ENCODE data around the genes TAL1, DMRTA2 and CDKN2C.

DNA sequence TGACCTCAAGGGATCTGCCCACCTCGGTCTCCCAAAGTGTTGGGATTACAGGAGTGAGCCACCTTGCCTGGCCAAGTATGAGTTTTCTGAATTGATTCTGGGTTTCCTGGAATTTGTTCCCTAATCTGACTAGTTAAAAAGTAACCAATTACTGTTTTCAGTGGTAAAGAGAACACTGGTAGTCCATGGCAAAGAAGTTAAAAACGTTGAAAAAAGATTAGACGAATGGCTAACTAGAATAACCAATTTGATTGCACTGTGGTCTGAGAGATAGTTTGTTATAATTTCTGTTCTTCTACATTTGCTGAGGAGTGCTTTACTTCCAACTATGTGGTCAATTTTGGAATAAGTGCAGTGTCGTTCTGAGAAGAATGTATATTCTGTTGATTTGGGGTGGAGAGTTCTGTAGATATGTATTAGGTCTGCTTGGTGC is 21.1 kb upstream of the CYP4A11 start:
- RRBS, result no CpG with 5 or more reads among the region's 4 CpGs

- RRBS, result no CpG with 5 or more reads among the region's 2 CpGs
Observed at GRCh38 chr1:47139051-47139320, 1.7 kb downstream of the CYP4A22 start.

DNA sequence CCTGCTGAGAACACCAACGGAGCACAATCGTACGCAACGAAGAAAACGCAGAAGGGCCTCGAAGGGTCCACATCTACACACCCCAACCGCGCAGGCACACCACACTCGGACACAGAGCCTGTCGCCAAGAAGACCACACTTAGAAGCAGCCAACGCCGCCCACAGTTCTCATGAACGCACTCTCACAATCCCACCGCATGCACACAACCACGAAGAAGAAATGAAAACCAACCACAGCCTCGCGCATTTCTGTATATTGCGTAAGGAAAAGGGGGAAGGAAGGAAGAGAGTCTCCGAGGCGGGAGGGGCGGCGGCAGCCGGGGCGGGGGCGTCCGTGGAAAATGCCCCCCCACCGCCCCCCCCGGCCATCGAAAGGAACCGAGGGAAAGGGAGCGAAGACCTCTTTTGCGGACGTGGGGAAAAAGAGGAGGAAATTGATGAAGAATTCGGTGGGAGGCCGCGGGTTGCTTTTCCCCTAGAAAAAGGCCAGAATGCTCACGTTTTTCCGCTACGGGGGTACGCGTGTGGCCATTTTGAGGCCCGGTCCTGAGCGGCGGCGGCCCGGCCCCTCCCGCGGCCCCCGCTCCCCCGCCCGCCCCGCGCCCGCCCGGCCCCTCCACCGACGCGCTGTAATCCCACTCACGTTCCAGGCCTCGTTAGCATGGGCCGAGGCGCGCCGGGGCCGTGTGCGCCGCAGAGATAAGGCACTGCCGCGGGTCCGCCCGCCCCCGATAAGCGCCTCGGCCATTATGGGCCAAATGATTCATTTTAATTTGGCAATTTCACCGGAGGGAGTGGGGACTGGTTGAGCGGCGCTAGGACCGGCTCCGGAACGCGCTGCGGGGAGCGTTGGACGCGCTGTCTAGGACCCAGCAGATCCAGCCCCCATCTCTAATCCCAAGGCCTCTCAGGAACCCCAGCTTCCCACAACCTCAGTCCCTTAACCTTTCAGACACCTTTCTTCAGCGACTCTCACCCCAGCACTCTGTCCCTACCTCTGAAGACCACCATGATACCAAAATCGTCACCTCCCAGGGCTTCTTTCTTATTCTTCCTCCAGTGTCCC is at the start of gene TAL1:
Gene TAL1, minus strand, starts transcription at position 558 of the 1,066 bp plus-strand sequence.
- RRBS, result 2% methylated on average over 28 of the region's 87 CpGs

DNA sequence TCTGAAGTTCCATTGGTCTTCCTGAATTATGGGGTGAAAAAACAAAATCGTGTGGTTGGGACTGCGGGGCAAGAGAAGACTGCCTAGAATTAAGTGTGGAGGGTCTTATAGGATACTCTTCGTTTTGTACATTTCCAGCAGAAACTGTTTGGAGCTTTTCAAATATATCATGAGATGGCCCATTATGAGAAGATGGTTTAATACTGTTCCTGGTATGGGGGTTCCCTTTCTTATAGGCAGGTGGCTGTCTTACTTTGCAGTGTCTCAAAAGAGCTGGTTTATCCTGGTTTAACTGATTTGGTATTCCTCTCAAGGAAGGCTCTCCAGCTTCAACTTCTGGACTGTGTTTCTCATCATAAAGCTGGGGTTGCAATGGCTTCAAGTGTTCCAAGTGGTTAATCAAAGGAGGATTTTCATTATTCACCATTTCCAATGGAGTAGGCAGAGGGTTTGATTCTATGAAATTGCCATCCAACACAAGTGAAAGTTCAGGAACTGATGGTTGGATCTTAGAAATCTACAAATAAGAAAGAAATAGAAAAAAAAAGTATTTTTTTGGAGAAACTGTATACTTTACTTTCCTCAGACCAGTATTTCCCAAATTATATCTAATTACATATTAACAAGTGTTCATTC is 33.1 kb downstream of the STIL start:
- RRBS, result no CpG with 5 or more reads among the region's 3 CpGs

- RRBS, result no CpG with 5 or more reads among the region's 12 CpGs
Observed at GRCh38 chr1:47409106-47409854, 6.8 kb upstream of the FOXE3 start.

DNA sequence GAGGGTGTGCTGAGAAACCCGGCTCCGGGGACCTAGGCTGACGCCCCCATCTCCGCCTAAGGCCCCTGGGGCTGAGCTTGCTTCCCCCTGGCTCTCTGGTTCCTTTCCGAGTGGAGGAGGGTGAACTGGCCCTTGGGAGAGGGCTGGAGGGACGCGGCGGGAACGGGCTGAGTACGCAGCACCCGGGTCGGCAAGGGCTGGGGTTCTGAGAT is 270.7 kb downstream of the FOXD2 start:
- RRBS, result 11% methylated on average over 2 of the region's 12 CpGs

DNA sequence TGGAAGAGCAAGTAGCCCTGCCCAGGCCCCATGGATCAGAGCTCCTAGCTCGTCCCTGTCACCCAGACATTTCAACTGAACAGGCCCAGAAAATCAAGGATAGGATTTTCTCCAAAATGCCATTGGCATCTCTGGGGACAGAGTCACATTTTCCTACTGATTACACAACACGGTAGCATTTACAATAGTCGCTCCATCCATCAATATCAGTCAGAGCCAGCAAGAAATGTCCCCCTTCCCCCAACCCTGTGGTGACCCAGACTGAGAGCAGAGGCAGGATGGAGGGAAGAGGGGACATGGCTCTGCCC is 275.5 kb downstream of the FOXD2 start:
- RRBS, result no CpG with 5 or more reads among the region's 3 CpGs

DNA sequence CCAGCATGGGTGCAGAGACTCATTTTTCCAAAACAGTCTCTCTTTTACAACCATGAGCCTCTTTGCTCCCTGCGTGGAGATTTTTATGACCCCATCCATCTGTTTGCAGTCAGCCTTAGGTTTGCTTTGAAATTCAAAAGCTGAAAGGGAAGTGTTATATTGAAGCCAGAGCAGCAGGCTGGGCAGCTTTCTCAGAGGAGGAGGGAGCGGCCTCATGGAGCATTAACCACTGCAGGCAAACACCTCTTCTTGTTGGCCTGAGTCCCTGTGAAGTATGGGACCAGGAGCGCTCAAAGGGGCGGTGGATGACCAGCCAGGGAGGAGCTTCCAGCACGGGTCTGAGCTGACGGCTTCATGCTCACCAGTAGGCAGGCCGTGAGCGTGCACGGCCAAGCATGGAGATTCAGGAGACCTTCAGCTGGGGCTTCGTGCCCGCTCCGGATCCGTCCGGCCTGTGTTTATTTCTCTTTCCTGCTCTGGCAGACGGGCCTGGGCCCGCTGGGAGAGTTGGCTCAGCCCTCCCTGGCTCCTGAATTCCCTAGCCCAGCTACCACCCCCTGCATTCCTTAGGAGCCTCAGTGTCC is 245.2 kb downstream of the TRABD2B start:
- RRBS, result no CpG with 5 or more reads among the region's 16 CpGs

- RRBS, result no CpG with 5 or more reads among the region's 16 CpGs
Observed at GRCh38 chr1:47764824-47765802, 232.1 kb downstream of the TRABD2B start.

GRCh38 chr1:47875957-47876221 is 121.3 kb downstream of the TRABD2B start:
- RRBS, result no CpG with 5 or more reads among the region's 2 CpGs

DNA sequence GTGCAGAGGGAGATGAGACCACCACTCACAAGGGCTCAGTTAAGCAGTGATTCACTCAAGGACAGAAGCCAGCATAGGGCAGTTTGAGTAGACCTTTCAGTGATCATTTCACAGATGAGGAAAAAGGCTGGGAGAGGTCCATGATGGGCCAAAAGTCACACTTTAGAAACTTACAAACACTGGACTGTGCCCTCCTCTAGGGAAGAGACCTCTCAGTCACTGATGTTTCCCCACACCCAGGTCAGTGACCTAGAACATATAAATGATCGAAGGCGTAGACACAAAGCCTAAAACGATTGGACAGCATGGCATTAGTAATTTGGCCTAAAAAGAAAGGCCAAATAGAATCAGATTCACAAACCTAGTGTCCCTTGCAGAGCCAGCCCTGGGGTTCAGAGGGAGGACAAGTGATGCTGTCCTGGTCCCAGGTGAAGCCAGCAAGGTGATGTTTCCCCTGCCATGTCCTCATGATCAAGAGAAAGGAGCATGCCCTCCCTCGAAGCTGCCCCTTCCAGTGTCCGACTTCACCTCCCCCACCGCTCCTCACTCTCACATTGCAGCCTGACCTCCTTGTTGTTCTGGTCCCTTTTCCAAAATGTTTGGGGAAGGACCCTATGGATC is 27.7 kb downstream of the TRABD2B start:
- RRBS, result no CpG with 5 or more reads among the region's 6 CpGs

GRCh38 chr1:48878447-48879149 is 101.9 kb upstream of the BEND5 start:
- RRBS, result no CpG with 5 or more reads among the region's 7 CpGs

DNA sequence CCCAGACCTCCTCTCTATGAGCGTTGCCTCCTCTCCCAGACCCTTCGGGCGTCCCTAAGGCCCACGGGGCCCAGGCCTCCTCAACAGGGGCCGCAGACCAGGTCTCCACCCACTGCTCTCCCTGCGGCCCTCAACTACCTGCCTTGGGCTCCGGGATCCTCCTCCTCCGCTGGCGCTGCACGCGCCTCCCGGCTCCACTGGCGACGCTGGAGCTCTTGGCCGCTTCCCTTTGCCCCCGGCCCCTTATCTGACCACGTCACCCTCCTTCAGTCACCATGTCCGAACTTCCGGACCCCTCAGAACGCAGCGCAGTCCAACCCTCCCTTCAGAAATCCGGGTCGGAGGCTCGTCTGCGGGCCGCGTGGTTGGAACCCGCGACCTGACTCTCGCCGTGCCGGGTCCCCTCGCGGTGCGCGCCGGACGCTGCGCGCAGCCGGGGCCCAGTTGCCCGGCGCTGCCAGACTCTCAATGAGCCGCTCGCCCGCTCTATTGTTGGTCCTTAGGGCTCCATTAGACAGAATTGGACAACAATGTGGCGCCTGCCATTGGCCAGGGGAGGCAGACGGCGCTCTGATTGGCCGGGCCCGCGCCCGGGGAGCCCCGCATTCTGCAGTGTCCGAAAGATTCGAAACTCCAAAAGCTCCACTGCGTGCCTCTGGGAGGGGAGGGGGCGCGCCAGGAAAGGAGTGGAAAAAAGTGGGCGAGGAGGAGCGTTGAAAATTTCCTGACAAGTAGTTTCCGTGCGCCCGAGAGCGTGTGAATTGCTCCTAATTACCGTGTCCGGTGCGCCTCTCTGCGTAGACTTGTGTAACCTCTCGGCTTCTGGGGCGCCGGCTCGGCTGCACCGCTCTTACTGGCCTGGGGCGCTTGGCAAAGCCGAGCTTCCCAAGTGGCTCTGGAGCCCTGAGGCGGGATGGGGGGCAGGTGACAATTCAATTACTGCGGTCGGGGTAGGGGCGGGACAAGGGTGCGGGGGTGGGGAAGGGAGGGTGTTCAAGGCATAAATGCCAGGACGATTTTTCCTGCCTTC is at the start of gene DMRTA2:
Gene DMRTA2, minus strand, starts transcription at position 470 of the 1,030 bp plus-strand sequence.
- RRBS, result 5% methylated on average over 28 of the region's 82 CpGs

GRCh38 chr1:50821855-50822294 is 138.2 kb downstream of the FAF1 start:
- RRBS, result no CpG with 5 or more reads among the region's 3 CpGs

DNA sequence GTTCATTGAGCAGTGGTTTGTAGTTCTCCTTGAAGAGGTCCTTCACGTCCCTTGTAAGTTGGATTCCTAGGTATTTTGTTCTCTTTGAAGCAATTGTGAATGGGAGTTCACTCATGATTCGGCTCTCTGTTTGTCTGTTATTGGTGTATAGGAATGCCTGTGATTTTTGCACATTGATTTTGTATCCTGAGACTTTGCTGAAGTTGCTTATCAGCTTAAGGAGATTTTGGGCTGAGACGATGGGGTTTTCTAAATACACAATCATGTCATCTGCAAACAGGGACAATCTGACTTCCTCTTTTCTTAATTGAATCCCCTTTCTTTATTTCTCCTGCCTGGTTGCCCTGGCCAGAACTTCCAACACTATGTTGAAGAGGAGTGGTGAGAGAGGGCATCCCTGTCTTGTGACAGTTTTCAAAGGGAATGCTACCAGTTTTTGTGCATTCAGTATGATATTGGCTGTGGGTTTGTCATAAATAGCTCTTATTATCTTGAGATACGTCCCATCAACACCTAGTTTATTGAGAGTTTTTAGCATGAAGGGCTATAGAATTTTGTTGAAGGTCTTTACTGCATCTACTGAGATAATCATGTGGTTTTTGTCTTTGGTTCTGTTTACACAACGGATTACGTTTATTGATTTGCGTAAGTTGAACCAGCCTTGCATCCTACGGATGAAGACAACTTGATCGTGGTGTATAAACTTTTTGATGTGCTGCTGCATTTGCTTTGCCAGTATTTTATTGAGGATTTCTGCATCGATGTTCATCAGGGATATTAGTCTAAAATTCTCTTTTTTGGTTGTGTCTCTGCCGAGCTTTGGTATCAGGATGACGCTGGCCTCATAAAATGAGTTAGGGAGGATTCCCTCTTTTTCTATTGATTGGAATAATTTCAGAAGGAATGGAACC is 53.3 kb downstream of the FAF1 start:
- RRBS, result no CpG with 5 or more reads among the region's 12 CpGs

GRCh38 chr1:50909313-50910319 is 50.5 kb downstream of the FAF1 start:
- RRBS, result no CpG with 5 or more reads among the region's 14 CpGs

- RRBS, result no CpG with 5 or more reads among the region's 15 CpGs
Observed at GRCh38 chr1:50969895-50970335, at the start of gene CDKN2C. Gene CDKN2C (plus strand): TSS chr1:50970245.

DNA sequence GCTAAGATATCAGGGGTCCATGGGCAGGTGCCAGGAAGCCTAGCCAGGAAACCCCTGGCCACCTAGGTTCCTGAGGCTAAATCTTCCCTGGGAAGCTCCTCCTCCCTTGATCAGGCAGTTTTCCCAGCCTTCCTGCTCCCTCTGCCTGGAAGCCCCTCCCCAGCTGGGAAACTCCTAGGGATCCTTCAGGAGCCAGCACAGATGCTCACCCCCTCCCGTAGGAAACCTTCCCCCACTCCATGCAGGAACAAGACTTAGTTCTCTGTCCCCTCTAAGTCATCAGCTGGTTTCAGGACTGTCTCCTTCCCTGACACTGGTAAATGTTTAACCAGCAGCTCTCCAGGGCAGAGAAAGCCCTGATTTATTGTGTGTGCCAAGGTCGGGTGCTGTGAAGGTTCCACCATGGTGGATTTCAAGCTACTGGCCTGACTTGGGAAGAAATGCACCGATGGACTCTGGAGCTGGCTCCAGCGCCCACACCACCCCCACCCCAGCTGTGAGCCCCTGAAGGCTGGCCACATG is 25.0 kb downstream of the TTC39A start:
- RRBS, result no CpG with 5 or more reads among the region's 4 CpGs

GRCh38 chr1:51314840-51315412 is 15.4 kb downstream of the TTC39A start:
- RRBS, result 73% methylated on average over 2 of the region's 7 CpGs

Data from BE2C (cell line).